GM12878 (cell line): ENCODE data around the genes MYOZ2, USP53 and NDNF.

- RAMPAGE, long total RNA, result no peak
- RRBS, 2 experiments, result no CpG with 5 or more reads among the region's 6 CpGs
CAGE:
- cytosol, long polyA minus RNA, result no peak
- cytosol, long polyA plus RNA, result no peak
- long polyA plus RNA, result no peak
- nucleolus, long total RNA, result no peak
- nucleus, long polyA plus RNA, result no peak
- nucleus, long total RNA, result no peak
Observed at GRCh38 chr4:118999965-119000982, 111.6 kb downstream of the SYNPO2 start.

DNA sequence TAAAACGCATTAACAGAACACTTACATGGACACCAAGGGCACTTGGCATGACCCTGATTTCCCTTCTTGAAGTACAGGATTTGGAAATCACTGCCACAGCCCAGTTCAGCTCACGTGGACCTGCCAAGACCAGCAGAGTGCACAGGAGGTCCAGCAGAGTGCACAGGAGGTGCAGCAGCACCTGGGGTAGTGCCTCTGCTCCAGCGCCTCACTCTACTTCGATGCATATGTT, 122.3 kb downstream of the SYNPO2 start:
- RAMPAGE, long total RNA, result no peak
- RRBS, 2 experiments, result no CpG with 5 or more reads among the region's 4 CpGs
CAGE:
- cytosol, long polyA minus RNA, result no peak
- cytosol, long polyA plus RNA, result no peak
- long polyA plus RNA, result no peak
- nucleolus, long total RNA, result no peak
- nucleus, long polyA plus RNA, result no peak
- nucleus, long total RNA, result no peak

DNA sequence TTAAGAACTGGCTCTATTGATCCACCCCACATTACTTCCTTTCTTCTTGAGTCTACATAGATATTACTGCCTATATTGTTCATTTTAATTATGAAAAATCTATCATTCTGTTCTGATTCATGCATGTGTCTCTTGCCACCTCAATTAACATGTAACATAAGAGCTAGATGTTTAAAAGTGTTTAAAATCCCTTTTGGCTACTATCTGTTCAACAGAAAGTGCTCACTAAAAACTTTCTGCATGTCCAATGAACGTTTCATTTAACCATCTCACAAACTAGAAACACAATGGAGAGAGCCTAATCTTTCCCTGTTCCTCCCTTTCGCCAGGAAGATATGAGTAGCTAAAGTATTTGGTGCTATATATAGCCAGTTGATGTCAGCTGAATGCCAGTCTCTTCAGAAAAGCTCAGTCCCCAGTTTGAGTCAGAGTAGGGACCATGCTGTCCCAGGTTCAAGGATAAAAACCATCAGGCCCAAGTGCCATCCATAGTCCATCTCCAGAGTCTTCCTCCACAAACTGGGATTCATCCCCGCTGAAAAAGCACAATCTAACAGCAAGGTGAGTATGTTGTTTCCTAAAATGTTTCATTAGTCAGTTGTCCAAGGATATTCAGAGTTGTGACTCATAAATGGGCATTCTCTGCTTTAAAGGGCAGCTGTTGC, at the start of gene MYOZ2:
TSS of gene MYOZ2 (plus strand) at position 411 of the 665 bp plus-strand sequence.
- RAMPAGE, long total RNA, result no peak
- RRBS, 2 experiments, result no CpG with 5 or more reads among the region's 3 CpGs
CAGE:
- cytosol, long polyA minus RNA, result no peak
- cytosol, long polyA plus RNA, result no peak
- long polyA plus RNA, result no peak
- nucleolus, long total RNA, result no peak
- nucleus, long polyA plus RNA, result no peak
- nucleus, long total RNA, result no peak

DNA sequence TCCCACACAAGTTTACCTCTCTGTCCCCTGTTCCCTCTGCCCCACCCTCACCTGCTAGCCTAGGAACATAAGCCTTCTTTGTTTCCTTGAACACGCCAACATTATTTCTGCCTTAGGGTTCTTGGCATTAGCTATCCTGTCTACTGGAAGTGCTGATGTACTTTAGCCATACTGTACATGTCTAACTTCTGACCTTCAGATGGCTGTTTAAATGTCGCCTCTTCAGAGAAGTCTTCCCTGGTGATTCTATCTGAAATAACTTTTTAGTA, 28.3 kb upstream of the USP53 start:
- RAMPAGE, long total RNA, result no peak
- RRBS, 2 experiments, result no CpG with 5 or more reads among the region's 2 CpGs
CAGE:
- cytosol, long polyA minus RNA, result no peak
- cytosol, long polyA plus RNA, result no peak
- long polyA plus RNA, result no peak
- nucleolus, long total RNA, result no peak
- nucleus, long polyA plus RNA, result no peak
- nucleus, long total RNA, result no peak

GRCh38 chr4:119211739-119212920, at the start of gene USP53:
Gene USP53 (plus strand): TSS chr4:119212713.
- RAMPAGE, long total RNA, result start-site peak on the plus strand at chr4:119212656-119212720, 54 and 59 reads in 2 replicates
- RRBS, 2 experiments, result no CpG with 5 or more reads among the region's 66 CpGs
CAGE:
- cytosol, long polyA minus RNA, result no peak
- cytosol, long polyA plus RNA, result no peak
- long polyA plus RNA, result no peak
- nucleolus, long total RNA, result start-site peak on the plus strand at chr4:119212584-119212677, 27 reads
- nucleus, long polyA plus RNA, result no peak
- nucleus, long total RNA, result no peak

GRCh38 chr4:119220402-119221087, 8.0 kb downstream of the USP53 start:
- RAMPAGE, long total RNA, result no peak
- RRBS, 2 experiments, result no CpG with 5 or more reads among the region's 1 CpG
CAGE:
- cytosol, long polyA minus RNA, result no peak
- cytosol, long polyA plus RNA, result no peak
- long polyA plus RNA, result no peak
- nucleolus, long total RNA, result no peak
- nucleus, long polyA plus RNA, result no peak
- nucleus, long total RNA, result no peak

- RAMPAGE, long total RNA, result no peak
- RRBS, 2 experiments, result no CpG with 5 or more reads among the region's 6 CpGs
CAGE:
- cytosol, long polyA minus RNA, result no peak
- cytosol, long polyA plus RNA, result no peak
- long polyA plus RNA, result no peak
- nucleolus, long total RNA, result no peak
- nucleus, long polyA plus RNA, result no peak
- nucleus, long total RNA, result no peak
Observed at GRCh38 chr4:119363383-119363939, 41.5 kb upstream of the FABP2 start.

- RAMPAGE, long total RNA, result no peak
CAGE:
- cytosol, long polyA minus RNA, result no peak
- cytosol, long polyA plus RNA, result no peak
- long polyA plus RNA, result no peak
- nucleolus, long total RNA, result no peak
- nucleus, long polyA plus RNA, result no peak
- nucleus, long total RNA, result no peak
Observed at GRCh38 chr4:119476115-119476475, 152.5 kb downstream of the PDE5A start.

DNA sequence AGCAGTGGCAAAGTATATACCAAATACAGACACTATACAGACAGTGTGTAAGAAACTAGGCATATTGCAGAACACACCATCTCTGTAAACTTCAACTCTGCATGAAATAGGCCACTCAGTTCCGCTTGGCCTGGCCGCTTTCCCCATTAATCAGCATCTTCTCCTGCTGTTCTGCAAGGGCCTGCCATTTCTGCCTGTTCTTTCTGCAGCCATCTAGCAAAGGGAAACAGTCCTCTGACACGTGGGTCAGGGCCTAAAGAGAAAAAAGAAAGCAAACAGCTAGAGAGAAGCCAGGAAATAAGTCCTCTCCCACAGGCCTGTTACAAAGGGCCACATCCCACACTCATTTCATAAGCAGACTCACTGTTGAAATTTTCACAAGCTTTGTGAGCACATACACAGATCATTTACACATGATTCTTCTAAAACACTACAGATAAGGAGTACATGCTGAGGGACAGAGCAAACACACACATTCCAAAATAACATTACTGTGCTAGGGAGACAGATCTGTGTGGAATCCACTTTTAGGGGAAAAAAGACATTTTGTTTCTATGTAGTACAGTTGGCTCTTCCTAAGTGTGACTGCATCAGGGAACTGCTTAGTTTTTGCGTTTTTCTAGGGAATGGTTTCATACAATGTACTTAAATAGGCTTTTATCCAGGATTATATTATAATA, 130.0 kb downstream of the PDE5A start:
- RAMPAGE, long total RNA, result no peak
- RRBS, 2 experiments, result no CpG with 5 or more reads among the region's 4 CpGs
CAGE:
- cytosol, long polyA minus RNA, result no peak
- cytosol, long polyA plus RNA, result no peak
- long polyA plus RNA, result no peak
- nucleolus, long total RNA, result no peak
- nucleus, long polyA plus RNA, result no peak
- nucleus, long total RNA, result no peak

GRCh38 chr4:119626387-119626835, 2.2 kb downstream of the PDE5A start:
- RAMPAGE, long total RNA, result no peak
- RRBS, 2 experiments, result no CpG with 5 or more reads among the region's 11 CpGs
CAGE:
- cytosol, long polyA minus RNA, result no peak
- cytosol, long polyA plus RNA, result no peak
- long polyA plus RNA, result no peak
- nucleolus, long total RNA, result no peak
- nucleus, long polyA plus RNA, result no peak
- nucleus, long total RNA, result no peak

GRCh38 chr4:120066046-120066703, 473 bp downstream of the MAD2L1 start:
- RAMPAGE, long total RNA, result no peak
- RRBS, 2 experiments, result no CpG with 5 or more reads among the region's 32 CpGs
CAGE:
- cytosol, long polyA minus RNA, result no peak
- cytosol, long polyA plus RNA, result no peak
- long polyA plus RNA, result no peak
- nucleolus, long total RNA, result no peak
- nucleus, long polyA plus RNA, result no peak
- nucleus, long total RNA, result no peak

DNA sequence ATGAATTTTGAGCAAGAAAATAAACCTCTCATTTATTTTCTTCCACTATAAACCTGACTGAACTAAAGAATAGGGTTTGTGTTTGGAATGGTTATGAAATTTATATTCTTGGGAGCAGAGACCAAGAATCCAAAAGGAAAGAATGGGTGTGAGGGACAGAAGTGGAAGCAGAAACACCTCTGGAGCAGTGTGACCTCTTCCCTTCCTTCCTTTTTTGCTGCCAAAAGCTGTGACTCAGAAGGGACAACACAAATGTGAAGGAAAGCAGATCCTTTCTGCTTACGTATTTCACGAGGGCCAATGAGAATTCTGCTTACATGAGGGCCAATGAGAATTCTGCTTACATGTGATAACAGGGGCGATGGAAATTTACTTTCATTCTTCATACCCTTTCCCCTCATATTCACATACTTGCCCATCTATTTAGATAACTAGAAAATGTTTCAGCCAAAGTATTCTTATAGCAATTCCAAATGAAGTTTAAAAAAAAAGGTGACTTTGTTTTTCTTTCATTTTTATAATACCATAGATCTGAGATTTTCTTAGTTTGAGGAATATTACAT, 404.6 kb downstream of the PRDM5 start:
- RAMPAGE, long total RNA, result no peak
- RRBS, 2 experiments, result no CpG with 5 or more reads among the region's 3 CpGs
CAGE:
- cytosol, long polyA minus RNA, result no peak
- cytosol, long polyA plus RNA, result no peak
- long polyA plus RNA, result no peak
- nucleolus, long total RNA, result no peak
- nucleus, long polyA plus RNA, result no peak
- nucleus, long total RNA, result no peak

DNA sequence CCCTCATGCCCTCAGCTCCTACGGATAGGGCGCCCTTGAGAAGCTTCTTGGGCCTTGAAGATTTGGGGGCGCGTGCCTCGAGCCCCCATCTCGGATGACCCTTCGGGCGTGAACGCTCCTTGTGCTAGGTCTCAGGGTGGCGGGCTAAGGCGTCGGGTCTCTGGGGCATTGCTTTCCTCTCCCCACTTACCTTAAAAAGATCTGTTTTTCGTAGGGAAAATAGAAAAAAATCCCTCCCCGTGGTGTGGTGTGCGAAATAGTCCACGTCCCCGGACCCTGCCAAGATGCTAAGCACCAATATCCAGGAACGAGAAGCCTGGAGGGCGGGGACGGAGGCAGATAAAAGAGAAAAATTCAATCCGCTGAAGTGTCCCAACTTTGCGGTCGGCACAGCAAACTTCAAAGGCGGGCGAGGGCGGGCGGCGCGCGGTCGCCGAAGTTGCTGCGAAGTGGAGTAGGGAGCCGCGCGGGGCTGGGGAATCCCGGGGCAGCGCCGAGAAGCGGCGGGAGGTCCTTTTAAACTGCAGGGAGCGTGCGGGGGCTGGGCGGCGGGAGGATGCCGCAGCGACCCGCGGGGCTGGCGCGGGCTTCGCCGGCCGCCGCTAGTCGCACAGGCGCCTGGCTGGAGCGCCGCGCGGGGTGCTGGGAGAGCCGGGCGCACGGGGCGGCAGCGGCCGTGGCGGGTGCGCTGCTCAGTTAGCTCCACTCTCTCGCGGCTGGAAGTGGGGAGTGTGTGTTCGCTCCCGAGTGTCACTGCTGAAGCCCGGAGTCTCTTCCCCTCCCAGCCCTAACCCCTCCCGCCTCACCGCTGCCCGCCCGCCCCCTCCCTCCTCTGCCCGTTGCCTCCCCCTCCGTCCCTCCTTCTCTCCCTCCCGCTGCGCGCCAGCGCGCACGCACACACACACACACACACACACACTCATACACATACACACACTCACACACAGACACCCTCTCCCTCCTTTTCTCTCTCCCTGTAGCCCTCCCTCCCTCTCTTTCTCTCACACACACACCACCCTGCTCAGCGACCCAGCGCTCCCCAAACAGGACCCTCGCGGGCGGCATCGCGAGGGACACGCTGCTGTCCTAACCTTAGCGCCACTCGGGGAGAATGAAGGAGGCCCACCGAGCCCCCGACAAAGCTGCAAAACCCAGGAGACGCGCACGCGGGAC, at the start of gene NDNF:
TSS of gene NDNF (minus strand) at position 733 of the 1,173 bp plus-strand sequence.
- RAMPAGE, long total RNA, result no peak
- RRBS, 2 experiments, result 2 to 4% methylated on average over 10 to 32 of the region's 102 CpGs
CAGE:
- cytosol, long polyA minus RNA, result no peak
- cytosol, long polyA plus RNA, result no peak
- long polyA plus RNA, result no peak
- nucleolus, long total RNA, result no peak
- nucleus, long polyA plus RNA, result no peak
- nucleus, long total RNA, result no peak

DNA sequence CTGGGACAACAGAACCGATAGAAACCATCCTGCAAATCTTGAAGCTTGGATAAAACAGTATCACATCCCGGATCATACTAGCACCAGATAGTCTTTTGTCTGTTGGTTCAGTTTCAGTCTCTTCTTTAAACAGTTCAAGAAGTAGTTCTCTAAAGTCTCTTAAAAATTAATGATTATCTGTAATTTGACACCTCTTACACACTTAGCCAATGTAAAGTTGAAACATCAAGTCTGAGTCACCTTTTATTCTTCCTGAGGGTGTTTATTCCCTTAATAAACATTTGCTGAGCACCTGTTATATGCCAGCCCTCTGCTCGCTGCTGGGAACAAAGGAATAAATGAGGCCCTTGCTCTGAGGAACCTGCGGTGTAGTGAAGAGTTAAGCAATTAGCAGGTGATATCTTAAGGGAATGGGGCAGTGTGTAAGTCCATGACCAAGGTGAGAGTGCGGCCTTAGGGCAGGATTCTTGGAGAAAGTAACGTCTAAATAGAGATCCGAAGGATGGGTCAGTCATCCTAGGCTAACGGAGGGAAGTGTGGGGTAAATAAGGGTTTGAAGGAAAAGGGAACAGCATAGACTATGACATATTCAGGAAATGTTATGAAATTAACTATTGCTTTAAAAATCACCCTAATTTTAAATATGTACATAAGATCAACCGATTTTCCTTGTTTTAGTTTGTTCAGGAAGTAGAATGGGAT, 5.2 kb upstream of the NDNF start:
- RAMPAGE, long total RNA, result no peak
- RRBS, 2 experiments, result no CpG with 5 or more reads among the region's 9 CpGs
CAGE:
- cytosol, long polyA minus RNA, result no peak
- cytosol, long polyA plus RNA, result no peak
- long polyA plus RNA, result no peak
- nucleolus, long total RNA, result no peak
- nucleus, long polyA plus RNA, result no peak
- nucleus, long total RNA, result no peak

- RAMPAGE, long total RNA, result no peak
- RRBS, 2 experiments, result no CpG with 5 or more reads among the region's 34 CpGs
CAGE:
- cytosol, long polyA minus RNA, result no peak
- cytosol, long polyA plus RNA, result no peak
- long polyA plus RNA, result no peak
- nucleolus, long total RNA, result no peak
- nucleus, long polyA plus RNA, result no peak
- nucleus, long total RNA, result no peak
Observed at GRCh38 chr4:121156643-121157471, 7.3 kb downstream of the TNIP3 start.

- RAMPAGE, long total RNA, result no peak
- RRBS, 2 experiments, result no CpG with 5 or more reads among the region's 2 CpGs
CAGE:
- cytosol, long polyA minus RNA, result no peak
- cytosol, long polyA plus RNA, result no peak
- long polyA plus RNA, result no peak
- nucleolus, long total RNA, result no peak
- nucleus, long polyA plus RNA, result no peak
- nucleus, long total RNA, result no peak
Observed at GRCh38 chr4:121669472-121669785, 27.4 kb downstream of the ANXA5 start.

DNA sequence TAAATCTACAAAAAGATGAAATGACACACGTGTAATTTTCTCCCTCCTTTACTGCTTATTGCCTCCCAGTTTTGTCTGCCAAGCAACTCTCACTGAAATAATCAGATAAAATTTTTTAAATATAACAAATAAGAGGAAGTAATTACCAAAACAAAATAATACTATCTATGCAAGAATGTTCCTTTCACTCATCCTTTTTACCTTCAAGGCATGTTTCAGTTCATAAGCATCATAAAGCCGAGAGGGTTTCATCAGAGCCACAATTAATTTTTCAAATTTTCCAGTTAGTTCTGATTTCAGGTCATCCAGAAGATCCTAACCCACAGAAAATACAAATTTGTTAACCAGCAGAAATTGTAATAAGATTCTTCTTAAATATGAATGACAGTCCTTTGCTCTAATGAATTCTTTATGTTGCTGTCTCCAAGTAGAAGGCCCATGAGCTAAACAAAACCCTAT, 13.6 kb downstream of the ANXA5 start:
- RAMPAGE, long total RNA, result no peak
- RRBS, 2 experiments, result no CpG with 5 or more reads among the region's 2 CpGs
CAGE:
- cytosol, long polyA minus RNA, result no peak
- cytosol, long polyA plus RNA, result no peak
- long polyA plus RNA, result no peak
- nucleolus, long total RNA, result no peak
- nucleus, long polyA plus RNA, result no peak
- nucleus, long total RNA, result no peak

DNA sequence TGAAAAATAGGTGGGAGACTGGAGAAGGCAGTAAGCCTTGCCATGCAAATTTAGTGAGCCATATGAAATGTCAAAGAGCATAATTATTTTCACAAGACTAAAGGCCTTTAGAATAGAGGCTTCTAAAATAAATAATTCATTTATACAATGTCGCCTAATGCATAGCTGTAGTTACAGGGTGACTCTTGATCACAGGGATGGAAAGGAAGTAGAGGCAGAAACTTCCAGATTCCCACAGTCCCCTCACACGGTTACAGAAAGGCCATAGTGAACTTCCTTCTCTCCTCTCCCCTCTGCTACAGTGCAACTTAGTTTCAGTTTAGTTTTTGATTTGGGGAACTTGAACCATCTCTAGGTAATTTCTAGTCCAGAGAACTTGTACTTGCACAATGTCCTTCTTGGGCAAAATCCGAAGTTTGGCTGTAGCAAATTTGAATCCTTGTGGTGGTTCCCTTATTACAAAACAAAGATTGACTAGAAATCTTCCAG, 1.3 kb upstream of the BLTP1 start:
- RAMPAGE, long total RNA, result no peak
- RRBS, 2 experiments, result no CpG with 5 or more reads among the region's 3 CpGs
CAGE:
- cytosol, long polyA minus RNA, result no peak
- cytosol, long polyA plus RNA, result no peak
- long polyA plus RNA, result no peak
- nucleolus, long total RNA, result no peak
- nucleus, long polyA plus RNA, result no peak
- nucleus, long total RNA, result no peak

- RAMPAGE, long total RNA, result no peak
- RRBS, 2 experiments, result no CpG with 5 or more reads among the region's 4 CpGs
CAGE:
- cytosol, long polyA minus RNA, result no peak
- cytosol, long polyA plus RNA, result no peak
- long polyA plus RNA, result no peak
- nucleolus, long total RNA, result no peak
- nucleus, long polyA plus RNA, result no peak
- nucleus, long total RNA, result no peak
Observed at GRCh38 chr4:122155586-122156277, 3.6 kb downstream of the BLTP1 start.

DNA sequence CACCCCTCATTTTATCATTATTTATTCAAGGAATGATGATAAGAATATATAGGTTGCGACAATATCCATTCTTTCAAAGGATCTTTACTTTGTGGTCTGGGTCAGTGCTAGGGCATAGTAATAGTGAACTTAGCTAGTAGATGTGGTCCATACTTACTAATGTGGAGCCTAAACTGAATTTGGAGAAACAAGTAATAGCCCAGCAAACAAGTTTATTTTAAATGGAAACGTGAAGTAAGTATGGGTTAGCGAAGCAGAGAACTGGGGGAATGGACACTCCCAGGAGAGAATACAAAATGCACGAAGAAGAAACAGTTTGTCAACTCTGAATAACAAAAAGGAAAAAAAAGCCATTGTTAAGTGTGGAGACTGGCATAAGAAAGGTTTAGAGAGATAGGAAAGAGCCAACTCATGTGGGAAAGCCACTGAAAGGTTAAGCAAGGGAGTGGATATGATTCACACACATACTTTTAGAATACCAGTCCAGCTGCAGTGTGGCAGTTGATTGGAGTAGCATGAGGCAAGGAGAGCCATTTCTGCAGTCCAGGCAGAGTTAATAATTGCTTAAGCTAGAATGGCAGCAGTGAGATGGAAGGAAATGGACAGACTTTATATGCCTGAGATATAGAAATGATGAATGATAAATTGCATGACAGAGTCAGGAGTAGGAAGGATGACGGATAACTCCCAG, 37.0 kb upstream of the ADAD1 start:
- RAMPAGE, long total RNA, result no peak
- RRBS, 2 experiments, result no CpG with 5 or more reads among the region's 5 CpGs
CAGE:
- cytosol, long polyA minus RNA, result no peak
- cytosol, long polyA plus RNA, result no peak
- long polyA plus RNA, result no peak
- nucleolus, long total RNA, result no peak
- nucleus, long polyA plus RNA, result no peak
- nucleus, long total RNA, result no peak